Endometrial microvascular endothelial cells (primary cell): ENCODE data around the gene BRINP1.

GRCh38 chr9:118929405-118929666 is 439.9 kb downstream of the BRINP1 start:
- RAMPAGE, long total RNA = no peak

DNA sequence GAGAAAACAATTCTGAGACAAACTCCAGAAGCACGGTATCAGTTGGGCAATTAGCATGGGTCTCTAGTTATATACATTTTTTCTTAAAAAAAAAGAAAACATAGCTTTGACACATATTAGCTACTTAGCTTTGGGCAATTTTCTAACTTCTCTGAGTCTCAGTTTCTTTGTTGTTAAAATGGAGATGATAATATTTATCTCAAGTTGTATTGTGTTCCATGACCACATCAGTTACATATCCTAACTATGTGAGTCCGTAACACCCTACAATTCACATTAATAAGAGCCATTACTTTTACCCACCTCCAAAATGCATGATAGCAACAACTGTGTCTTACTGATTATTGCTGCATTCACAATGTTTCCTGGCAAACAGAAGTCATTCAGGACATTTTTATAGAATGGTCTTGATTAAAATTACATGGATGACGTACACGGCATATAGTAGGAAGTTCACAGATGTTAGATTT is 390.1 kb downstream of the BRINP1 start:
- RAMPAGE, long total RNA = no peak

DNA sequence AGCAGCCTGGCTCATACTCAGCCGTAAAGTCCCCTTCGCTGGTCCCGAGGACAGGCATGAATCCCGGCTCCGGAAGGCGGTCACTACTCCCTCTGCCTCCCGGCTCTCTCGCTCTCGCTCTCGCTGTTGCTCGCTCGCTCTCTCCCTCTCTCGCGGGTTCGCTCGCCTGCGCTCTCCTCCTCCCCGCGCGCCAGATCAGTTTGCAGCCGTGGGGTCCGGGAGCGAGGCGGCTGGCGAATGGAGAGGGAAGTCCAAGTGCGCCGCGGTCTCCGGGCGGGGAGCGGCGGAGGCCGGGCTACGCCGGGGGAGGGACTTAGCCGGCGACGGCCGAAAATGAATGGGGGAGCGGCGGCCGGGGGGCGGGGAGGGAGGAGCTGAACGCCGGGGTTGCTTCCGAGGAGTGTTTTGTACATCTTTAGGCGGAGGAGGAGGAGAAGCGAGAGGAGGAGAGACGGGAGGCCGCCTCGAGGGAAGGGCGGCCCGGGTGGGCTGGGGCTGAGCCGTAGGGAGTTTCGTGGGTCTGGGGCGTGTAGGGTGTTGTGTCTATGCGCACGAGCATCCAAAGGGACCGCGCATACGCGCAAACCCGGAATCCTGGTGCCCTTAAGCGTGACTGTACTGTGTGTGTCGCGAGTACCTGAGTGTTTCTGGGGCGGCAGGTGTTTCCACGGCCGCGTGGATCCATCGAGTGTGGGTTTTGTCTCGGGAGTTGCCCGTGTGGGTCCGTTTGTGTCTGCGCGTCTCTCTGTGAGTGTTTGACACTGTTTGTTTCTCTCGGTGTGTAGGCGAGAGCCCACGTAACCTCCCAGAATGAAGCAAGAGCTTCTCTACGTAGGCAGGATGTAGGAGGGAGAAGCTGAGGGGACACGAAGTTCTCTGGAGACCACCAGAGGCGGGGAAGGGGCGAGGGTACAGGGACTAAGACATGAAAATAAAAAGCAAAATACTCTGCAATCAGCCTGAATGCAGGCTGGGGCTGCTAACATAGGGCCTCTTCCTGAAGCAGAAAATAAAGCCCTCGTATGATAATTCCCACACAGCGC is at the start of gene BRINP1:
TSS of gene BRINP1 (minus strand) at position 239 of the 1,043 bp plus-strand sequence.
- RAMPAGE, long total RNA = no peak

- RAMPAGE, long total RNA = no peak
Measured at GRCh38 chr9:120384127-120385312, 195.4 kb downstream of the CDK5RAP2 start.

- RAMPAGE, long total RNA = no peak
Measured at GRCh38 chr9:120387633-120388422, 192.1 kb downstream of the CDK5RAP2 start.

DNA sequence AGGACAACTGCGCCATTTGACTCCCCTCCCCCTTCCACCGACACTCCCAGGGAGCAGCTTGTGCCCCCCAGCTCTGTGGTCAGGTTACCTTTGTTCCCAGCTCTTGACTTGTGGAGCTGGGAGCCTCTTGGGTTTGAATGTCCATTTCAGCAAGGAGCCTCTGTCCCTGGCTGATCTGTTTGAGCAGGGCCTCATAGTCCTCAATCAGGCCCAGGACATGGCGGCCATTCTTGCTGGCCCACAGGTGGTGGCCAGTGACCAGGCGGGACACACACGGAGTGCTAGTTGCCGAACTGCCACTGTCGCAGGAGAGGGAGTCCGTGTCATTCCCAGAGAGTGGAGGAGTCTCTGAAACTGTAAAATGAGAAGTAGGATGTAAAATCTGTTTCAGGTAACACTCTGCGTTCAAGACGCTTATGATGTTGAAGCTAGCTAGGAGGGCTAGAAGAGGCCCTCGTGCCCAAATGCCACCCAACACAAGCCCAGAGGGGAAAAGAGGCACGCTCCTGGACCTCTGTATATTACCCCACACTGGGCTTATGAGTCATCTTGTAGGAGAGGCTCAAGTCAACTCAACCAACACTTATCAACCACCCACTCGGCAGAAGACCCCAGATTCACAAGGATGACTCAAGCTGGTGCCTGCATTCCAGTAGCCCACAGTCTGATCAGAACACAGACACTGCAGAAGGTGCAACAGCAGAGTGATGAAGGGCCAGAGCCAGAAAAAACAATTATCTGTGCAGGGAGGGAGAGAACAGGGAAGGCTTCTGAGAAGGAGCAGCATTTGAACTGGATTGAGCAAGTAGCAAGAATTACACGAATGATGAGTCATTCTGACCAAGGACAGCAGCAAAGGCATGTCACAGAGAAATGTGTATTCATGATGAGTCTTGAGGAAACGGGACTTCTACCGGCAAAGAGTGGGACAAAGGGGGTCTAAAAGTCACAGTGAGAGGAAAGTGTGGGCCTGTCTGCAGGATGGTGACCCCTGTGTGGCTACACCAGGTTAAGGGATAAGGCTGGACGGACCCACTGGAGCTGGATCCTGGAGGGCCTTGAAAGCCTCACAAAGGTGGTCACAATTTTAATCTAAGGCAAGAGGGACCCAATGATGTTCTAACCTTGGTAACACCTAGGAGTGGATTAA is 176.9 kb downstream of the CDK5RAP2 start:
- RAMPAGE, long total RNA = no peak

DNA sequence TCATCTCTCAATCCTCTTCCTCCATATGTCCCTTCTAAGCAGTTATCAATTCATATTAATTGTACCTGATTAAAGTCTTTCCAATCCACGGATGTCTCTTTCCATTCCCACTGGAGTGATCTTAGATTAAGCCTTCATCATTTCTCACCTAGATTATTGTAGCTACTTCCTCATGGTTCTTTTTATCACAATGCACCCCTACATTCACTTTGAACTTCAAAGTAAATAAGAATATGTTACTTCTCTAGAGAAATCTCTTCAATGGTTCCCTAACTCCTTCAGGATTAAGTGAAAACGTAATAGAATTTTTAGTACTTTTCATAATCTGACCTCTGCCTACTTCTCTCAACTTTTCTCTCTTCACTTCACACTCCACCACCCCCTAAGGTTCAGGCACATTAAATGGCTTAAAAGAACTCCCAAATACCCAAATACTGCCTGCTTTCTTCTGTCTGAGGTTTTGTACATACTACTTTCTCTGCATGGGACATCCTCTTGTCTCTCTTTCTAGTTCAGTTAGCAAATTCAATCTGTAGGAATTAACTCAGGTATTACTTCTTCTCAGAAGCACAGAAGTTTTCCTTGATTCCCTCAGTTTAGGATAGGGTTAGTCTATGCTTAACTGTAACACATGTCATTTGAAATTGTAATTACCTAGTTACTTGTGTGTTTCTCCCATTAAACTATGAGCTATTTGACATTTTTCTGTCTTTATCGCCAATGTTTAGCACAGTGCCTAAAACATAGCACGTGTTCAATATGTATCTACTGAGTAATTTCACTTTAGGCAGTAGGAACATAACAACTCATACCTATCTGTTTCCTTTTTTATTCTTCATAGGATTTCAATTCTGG is 29.1 kb upstream of the CDK5RAP2 start:
- RAMPAGE, long total RNA = no peak

DNA sequence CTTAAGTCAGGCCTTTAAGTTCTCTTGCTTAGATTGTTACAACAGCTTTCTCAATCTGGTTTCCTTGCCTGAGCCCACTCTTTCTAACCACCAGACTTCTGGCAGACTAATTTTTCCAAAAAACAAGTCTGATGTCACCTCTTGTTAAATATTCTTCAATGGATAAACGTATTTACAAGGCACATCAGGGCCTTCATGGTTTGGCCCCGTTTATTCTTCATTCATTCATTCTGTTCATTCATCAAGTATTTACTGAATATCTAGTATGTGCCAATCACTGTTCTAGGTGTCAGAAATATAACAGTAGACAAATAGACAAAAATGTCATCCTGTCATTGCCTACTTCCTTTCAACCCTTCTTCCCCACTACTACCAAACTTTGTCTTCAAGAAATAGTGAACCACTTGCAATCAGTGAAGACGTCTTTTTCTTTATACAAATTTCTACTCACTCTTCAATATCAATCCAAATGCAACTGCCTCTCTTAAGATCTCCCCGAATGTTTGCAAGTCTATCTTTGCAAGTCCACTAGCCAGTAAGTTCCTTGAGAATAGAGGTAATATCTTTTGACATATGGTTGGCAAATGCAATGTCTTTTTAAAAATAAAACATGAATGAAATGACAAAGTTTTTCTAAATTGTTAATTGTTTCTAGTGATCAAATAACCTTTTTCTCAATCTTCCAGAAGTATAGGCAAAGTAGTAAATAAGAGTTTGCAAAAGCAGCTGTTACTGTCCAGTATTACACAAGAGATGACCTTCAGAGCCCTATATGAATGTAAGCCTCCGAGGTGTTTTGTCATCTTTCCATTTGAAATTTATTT is 66.0 kb downstream of the MEGF9 start:
- RAMPAGE, long total RNA = no peak

DNA sequence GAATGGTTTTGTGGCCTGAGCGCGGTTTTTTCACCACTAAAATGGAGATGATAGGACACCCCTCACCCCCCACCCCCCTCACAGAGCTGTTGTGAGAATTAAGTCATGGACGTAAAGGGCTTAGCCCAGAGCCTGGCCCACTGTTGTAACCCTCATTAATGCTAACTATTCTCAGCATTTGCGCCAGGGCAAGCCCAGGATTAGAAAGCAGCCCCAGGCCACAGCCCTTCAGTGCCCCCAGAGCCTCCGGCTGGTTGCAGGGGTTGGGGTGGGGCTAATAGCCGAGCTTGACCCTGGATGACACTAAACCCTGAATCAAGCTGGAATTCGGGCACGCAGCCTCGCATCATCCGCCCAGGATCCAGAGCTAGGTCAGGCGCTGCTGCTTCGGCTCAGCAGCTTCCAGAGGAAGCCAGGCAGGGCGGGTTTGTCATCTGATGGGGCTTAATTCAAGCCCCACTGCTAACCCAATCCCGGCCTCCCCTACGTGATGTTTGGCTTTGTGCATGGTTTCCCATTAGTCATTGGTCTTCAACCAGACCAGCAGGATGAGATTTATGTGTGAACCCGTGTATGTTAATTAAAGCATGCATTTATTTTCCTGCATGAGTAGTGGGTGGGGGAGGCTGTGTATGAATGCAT is 1.2 kb upstream of the MEGF9 start:
- RAMPAGE, long total RNA = no peak

- RAMPAGE, long total RNA = no peak
Measured at GRCh38 chr9:120847325-120848529, 5.0 kb upstream of the PSMD5 start.

- RAMPAGE, long total RNA = no peak
Measured at GRCh38 chr9:120875409-120875962, 1.5 kb downstream of the PHF19 start.

- RAMPAGE, long total RNA = start-site peak on the plus strand at chr9:121121754-121121814, 106 and 71 reads in 2 replicates
Measured at GRCh38 chr9:121121524-121122134, 46.9 kb downstream of the CNTRL start.

GRCh38 chr9:121178510-121179046 is 23.1 kb downstream of the RAB14 start:
- RAMPAGE, long total RNA = no peak

- RAMPAGE, long total RNA = no peak
Measured at GRCh38 chr9:121222638-121223241, 21.1 kb upstream of the RAB14 start.

DNA sequence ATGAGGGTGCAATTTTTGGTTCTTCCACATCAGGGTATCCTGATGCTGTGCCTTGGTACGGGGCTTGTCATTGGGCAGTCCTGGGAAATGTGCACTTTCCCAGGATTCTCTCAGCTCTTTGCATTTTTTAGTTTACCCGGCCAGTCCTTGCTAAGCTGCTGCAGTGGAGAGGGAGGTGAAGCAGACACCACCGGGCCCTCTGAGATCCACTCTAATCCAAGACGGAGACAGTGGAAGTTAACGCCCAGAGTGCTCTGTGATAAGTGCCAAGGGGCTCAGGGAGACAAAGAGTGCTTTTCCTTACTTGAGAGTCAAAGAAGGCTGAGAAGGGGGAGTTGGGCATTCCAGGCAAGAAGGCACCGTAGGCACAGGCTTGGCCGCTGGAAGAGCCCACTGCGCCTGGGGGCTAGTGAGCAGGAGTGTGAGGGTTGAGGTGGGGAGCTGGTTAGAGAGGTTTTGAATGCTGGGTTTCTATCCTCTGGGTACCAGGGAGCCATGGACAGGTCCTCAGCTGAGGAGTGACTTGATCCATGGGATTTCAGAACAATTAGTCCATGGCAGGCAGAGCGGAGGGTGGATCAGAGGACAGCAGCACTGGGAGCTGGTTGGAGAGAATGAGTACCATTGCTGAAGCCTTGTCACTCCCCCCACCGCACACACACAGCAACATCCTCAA is 16.4 kb downstream of the GSN start:
- RAMPAGE, long total RNA = no peak

DNA sequence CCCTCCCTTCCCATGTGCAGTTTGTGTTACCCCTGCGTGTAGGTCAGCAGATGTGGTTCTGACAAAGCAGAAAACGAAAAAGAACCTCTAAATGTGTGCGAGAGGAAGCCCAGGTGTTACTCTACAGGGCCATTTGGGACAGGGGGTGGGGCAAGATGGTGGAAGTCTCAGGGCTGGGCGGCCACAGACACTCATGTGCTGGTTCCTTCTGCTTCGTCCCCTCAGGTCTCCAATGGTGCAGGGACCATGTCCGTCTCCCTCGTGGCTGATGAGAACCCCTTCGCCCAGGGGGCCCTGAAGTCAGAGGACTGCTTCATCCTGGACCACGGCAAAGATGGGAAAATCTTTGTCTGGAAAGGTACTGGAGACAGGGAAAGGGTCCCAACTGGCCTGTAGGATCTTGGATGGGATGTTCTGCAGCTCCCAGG is 48.9 kb downstream of the GSN start:
- RAMPAGE, long total RNA = no peak

DNA sequence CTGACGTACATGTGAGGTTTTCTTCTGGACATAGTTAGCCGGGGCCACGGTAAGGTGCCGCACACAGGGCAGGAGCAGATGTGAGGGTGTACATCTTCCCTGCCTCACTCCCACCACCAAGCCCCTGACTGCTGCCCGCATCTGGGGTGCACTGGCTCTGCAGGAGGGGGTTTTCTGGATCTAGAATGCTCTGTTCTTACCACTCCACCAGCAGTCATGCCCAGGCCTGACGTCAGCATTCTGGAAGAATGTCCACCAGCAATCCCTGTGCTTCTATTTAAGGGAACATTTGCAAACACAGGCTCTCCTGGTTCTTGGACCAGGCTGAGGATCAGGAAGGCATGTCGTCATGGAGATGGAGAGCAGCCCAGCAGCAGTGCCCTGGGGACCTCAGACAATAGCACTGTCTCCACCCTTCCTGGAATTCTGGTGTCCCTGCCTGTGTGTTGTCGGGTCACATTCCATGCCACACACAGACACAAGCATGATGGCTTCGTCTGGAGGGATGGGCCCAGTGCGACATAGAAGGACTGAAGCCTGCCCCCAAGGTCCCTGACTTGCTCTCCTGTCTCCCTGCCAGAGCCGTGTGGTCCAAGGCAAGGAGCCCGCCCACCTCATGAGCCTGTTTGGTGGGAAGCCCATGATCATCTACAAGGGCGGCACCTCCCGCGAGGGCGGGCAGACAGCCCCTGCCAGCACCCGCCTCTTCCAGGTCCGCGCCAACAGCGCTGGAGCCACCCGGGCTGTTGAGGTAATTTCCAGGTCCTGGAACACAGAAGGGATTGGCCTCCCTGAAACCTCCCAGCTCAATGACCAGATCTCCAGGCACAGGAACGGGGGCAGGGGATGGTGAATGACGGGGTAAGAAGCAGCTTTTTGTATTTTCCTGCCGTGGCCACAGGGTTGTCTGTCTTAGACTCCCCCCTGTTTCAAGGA is 43.9 kb downstream of the STOM start:
- RAMPAGE, long total RNA = start-site peak on the plus strand centred at position 732 of the sequence, 88 bp wide, 49 and 61 reads in 2 replicates

DNA sequence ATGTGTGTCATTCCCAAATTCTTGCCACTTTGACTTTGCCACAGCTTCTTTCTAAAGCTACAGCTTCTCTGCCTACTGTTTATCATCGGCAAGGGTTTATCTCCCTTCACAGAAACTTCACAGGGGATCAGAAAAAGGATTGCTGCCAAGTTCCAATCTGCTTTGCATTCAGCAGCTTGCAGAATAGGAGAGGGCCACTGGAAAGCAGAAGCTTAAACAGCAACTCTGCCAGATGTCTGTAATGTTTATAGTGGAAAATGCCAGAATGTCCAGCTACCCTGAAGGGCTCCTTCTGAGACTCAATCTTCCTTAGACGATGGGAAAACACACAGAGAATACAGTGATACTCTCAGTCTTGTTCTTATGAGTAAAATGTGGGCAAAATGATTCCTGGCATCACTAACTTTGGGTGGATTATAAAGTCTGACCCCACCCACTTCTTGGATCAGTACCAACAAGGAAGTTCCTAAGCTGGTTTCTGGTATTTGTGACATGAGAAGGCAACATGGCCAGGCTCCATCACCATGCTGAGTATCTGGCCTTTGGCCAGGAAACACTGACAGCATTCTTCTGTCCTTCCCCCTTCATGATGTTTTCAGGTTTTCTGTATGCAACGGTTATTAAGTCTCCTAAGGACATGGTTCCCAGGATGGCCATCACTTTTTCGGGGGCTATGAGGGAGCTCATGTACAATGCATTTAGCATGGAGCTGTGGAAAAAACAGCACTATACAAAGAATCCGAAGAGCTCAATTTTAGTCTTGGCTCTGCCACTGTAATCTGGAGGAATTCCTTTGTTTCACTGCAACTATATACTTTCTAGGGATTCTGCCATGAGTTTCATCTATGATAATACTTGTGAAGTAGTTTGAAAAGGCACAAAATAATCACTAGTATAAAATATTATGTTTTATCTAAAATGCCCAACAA is 18.8 kb downstream of the STOM start:
- RAMPAGE, long total RNA = no peak

GRCh38 chr9:121363554-121363953 is 6.5 kb downstream of the STOM start:
- RAMPAGE, long total RNA = no peak

DNA sequence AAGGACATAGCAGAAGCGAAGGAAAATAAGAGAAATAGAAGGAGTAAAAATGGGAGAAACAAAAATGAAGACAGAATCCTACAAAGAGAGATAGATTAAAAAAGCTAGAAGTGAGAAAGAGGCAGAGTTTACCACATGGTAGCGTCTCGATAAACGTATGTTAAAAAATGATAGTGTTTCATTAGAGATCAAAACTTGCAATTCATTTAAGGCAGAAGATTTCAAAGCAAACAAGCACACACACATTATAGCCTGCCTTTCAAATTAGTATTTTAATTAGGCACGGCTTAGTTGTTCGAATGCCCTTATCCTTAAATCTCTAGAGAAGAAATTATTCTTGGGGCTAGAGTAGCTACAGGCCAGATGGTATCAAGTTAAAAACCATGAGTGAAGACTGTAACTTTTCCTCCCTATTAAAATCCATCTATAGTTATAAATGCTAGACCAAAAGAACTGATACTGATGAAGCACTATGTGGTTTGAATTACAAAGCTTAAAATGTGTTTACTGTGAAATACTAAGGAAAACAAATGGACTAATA is 5.9 kb downstream of the STOM start:
- RAMPAGE, long total RNA = no peak